Breast epithelium (tissue), 2 donors: ENCODE measurements around a stretch of chr15.

GRCh38 chr15:29568963-29569162 is 1.9 kb downstream of the ENTREP2 start:
- PRO-cap = no peak
- RAMPAGE, long total RNA, 2 experiments = no peak in any of the 2 experiments

DNA sequence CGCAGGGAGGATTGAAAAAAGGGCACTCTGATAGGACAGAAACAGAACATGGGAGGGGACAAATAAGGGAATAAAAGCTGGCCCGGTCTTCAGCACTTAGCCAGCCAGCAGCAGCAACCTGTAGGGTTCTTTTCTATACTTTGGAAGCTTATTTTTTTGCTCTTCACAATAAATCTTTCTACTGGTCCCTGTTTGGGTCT is 115.8 kb upstream of the ENTREP2 start:
- PRO-cap = no peak
- RAMPAGE, long total RNA, 2 experiments = no peak in any of the 2 experiments

DNA sequence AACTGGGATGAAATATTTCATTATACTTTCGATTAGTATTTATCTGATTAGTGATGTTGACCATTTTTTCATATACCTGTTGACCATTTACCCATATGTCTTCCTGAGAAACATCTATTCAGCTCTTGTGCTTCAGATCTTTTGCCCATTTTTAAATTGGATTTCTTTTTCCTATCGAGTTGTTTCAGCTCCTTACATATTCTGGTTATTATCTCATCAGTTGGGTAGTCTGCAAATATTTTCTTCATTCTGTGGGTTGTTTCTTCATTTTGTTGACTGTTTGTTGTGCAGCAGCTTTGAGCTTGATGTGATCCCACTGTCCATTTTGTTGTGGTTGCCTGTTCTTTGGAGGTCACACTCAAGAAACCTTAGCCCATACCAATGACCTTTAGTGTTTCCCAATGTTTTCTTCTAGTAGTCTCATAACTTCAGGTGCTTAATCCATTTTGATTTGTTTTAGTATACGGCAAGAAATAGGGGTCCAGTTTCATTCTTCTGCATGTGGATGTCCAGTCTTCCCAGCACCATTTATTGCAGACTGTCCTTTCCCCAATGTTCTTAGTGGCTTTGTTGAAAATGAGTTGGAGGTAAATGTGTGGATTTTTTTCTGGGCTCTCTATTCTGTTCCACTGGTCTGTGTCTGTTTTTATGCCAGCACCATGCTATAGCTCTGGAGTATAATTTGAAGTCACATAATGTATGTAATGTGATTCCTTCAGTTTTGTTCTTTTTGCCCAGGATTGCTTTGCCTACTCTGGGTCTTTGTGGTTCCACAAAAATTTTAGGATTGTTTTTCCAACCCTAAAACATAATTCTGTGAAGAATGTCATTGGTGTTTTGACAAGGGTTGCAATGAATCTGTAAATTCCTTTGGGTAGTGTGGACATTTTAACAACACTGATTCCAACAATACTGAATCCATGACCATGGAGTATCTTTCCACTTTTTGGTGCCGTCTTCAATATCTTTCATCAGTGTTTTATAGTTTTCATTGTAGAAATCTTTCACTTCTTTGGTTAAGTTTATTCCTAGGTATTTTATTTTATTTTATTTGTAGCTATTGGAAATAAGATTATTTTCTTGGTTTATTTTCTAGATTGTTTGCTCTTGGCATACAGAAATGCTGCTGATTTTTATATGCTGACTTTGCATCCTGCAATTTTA is 30.1 kb downstream of the TJP1 start:
- PRO-cap = no peak
- RAMPAGE, long total RNA, 2 experiments = no peak in any of the 2 experiments

- PRO-cap = no peak
- RAMPAGE, long total RNA, 2 experiments = no peak in any of the 2 experiments
These were observed 21.8 kb downstream of the TJP1 start for GRCh38 chr15:29800386-29801009.

- PRO-cap = no peak
- RAMPAGE, long total RNA, 2 experiments = no peak in any of the 2 experiments
These were observed 1.4 kb downstream of the TJP1 start for GRCh38 chr15:29820833-29821241.

GRCh38 chr15:30677999-30678846 is 74.4 kb downstream of the GOLGA8H start:
- PRO-cap = no peak
- RAMPAGE, long total RNA, 2 experiments = no peak in any of the 2 experiments

DNA sequence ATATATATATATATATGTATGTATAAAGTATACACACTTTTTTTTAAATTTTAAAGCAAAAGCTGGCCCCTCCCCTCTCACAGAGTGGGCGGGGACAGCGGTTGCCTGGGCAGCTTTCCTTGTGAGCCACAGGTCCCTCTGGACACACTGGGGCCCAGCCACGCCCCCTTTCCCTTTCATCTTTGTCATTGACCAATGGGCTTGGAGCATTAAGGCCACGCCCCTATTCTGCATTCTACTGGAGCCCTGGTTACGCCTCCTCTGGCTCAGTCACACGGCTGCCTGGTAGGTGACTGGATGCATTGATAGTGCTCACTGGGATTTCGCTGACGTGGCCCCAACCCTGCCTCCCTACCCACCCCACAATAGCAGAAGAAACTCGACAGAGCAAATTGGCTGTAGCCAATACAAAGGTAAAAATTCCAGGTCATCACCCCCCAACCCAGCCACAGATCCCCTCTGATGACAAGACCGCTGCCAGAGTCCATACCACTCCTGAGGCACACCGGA is 112.5 kb upstream of the FAN1 start:
- PRO-cap = no peak
- RAMPAGE, long total RNA, 2 experiments = no peak in any of the 2 experiments

DNA sequence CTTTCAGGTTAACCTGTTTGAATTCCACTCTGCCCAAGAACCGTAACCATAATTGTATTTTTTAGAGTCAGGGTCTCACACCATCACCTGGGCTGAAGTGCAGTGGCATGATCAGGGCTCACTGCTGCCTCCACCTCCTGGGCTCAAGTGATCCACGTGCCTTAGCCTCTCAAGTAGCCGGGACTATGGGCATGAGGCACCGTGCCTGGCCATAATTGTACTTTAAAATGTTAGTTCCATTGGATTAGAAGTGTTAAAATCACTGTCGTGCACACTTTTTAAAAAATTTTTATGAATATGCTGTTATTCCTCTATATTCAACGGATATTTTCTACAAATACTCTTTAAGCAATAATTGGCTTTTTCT is 1.1 kb upstream of the MTMR10 start:
- PRO-cap = no peak
- RAMPAGE, long total RNA, 2 experiments = no peak in any of the 2 experiments

GRCh38 chr15:31227898-31228782 is 98.5 kb upstream of the KLF13 start:
- PRO-cap = no peak
- RAMPAGE, long total RNA, 2 experiments = no peak in any of the 2 experiments

DNA sequence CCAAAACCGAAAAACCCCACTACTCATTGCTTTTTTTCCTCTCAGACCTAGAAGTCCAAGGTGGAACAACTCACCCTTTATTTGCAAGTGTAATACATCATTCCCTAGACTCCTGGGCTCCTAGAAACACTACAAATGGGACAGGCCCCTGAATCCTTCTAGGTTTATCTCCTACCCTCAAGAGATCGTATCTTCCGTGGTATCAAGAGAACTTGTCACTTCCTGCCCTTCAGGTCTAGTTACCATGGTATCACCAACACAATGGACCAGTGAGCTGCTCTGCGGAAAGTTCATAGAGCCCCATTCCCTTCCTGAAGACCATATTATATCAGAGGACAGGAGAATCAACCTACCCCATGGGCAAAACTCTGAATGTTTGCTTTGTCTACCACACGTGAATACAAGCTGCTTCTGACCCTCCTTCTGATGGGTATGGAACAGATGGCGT is 84.8 kb upstream of the KLF13 start:
- PRO-cap = no peak
- RAMPAGE, long total RNA, 2 experiments = no peak in any of the 2 experiments

DNA sequence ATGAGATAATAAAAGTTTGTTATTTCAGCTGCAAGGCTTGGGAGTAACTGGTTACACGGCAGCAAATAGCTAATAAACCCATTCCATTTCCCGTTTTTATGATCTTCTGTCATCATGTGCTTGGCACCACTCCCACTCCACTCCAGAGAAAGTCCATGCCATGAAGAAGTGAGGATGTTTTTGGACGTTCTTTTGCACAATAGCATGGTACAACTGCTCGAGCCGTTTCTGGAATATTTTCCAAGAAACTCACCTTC is 72.0 kb upstream of the KLF13 start:
- PRO-cap = no peak
- RAMPAGE, long total RNA, 2 experiments = no peak in any of the 2 experiments

DNA sequence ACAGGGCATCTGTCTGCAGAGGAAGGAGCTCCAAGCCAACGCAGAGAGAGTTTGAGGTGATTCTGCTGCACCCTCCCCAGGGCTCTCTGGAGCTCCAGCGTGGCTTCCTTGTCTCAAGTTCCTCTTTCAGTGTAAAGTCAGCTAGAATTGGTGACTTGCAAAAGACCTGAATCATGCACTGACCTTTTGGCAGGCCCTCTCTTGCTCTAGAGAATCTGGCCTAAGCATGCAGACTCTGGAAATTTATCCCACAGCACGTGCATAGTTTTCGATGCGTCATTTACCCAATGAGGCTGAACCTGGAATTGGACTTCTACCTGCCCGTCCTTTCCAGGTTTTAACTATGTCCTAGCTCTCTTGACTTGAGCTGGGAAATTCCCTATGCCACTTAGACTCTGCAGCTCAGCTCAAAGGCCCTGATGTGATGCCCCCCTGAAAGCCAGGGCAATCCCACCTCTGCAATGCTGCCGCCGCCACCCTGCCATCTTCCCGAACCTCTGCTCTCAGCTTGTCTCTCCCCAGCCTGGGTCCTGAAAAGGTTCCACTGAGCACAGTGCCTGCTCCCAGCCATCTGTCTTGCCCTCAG is 63.3 kb upstream of the KLF13 start:
- PRO-cap = no peak
- RAMPAGE, long total RNA, 2 experiments = no peak in any of the 2 experiments

DNA sequence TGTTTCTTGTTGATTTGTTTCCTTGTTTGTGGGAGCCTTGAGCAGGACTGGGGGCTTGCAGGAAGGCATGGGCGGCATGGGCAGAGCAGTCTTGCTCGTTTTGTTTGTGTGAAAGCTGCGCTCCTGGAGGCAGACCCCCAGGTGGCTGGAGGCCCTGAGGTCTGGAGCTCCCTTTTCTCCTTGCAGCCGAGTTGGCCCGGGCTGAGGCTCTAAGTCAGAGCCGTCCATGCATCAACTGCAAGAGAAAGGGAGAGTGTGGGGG is 26.9 kb upstream of the KLF13 start:
- PRO-cap = no peak
- RAMPAGE, long total RNA, 2 experiments = no peak in any of the 2 experiments

GRCh38 chr15:31330770-31331375 is 4.2 kb downstream of the KLF13 start:
- PRO-cap = no peak
- RAMPAGE, long total RNA, 2 experiments = no peak in any of the 2 experiments

DNA sequence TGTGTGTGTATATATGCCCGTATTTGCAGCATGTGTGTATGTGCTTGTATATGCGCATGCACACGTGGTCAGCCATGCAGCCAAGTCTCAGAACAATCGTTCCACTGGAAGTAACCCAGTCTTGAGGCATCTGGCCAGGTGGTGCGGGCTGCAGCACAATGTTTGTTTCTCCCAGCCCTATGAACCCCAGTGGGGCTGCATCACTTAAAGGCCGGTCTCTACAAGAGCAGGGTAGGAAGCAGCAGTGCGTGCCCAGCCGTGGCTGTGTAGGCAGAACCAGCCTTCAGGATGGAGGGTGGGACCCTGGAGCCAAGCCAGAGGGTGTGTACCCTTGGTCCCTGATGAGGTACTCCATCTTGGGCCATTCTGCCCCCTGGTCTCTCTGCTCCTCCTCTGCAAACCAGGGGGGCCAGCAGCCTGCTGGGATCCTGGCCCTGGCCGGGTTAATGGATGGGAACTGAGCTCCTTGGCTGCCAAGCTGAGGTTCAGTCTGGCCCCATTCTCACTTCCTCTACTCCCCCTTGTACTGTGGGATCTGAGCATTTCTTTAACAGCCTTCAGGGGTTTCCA is 11.8 kb downstream of the KLF13 start:
- PRO-cap = no peak
- RAMPAGE, long total RNA, 2 experiments = no peak in any of the 2 experiments

- PRO-cap = no peak
- RAMPAGE, long total RNA, 2 experiments = no peak in any of the 2 experiments
These were observed 25.6 kb downstream of the KLF13 start for GRCh38 chr15:31352111-31352704.

DNA sequence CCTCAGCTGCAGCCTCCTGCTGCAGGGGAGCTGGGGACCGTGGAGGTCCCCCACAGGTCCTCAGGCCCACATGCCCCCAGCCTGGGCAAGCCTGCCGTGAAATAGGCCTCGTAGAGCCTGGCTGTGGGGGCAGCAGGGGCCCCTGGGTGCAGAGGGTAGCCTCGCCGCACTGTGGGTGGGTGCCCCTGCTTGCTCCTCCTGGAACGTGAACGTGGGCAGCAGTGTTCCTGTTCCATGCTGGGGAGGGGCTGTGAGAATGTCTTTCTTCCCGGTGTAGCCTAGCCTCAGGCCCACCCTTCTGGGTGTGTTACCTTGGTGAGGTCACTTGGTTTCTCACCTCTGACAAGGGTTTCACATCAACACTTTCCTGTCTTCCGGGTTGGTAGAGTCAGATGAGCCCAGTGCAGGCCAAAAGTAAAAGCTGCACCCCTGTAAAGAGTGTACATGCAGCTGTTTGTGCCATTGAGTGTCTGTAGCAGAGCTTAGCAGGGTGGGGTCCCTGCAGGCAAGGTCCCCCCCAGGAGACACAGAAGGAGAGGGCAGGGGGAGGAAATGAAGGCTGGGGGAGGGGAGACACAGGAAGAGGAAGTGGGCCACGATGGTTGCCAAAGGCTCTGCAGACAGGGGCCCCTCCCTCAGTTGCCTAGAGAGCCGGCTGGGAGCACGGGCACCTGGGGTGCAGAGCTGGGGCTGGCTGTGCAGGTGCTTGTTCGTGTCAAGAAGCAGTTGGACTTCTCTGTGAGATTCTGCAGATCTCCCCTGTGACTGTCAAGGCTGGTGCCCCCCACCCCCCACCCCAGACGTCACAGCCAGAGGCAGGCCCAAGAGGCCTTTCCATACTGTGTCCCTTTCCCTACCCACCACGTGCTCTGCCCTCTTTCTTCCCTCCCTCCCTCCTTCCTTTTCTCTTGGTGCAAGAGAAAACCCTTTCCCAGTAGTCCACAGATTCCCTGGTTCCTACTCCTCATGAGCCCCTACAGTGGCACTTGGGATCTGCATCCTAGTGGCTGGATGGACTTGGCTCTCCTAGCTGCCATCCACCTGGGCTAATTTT is 34.7 kb downstream of the KLF13 start:
- PRO-cap = no peak
- RAMPAGE, long total RNA, 2 experiments = no peak in any of the 2 experiments

- PRO-cap = no peak
- RAMPAGE, long total RNA, 2 experiments = no peak in any of the 2 experiments
These were observed 35.5 kb downstream of the KLF13 start for GRCh38 chr15:31362086-31362528.

DNA sequence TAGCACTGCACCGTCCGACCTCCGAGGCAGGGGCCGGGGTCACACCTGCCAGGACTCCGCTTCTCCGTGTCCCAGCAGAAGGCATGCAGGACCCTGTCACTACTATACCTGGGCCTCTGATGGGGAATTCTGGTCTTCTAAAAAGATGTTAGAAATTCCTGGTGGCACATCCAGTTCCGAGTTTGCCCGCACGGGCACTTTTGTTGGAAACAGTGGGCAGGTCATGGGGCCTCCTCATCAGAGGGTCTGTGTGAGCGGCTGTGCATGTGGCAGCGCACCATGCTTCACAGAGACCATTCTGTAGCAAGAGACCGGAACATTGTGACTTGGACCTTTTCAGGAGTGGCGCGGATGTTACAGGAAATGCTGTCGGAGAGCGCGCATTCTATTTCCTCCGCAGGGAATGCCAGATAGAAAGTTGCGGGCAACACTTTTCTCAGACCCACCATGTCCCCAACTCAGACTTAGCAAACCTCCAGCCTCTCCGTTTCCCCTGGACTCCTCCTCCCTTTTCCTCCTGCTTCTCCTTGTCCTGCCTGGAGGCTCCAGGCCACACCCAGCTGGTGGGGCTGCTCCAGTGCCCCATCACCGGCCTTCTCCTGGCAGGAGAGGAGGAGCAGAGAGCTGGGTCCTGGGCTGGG is 46.5 kb downstream of the KLF13 start:
- PRO-cap = no peak
- RAMPAGE, long total RNA, 2 experiments = no peak in any of the 2 experiments

GRCh38 chr15:31375330-31375780 is 48.7 kb downstream of the KLF13 start:
- PRO-cap = no peak
- RAMPAGE, long total RNA, 2 experiments = start-site peak on the plus strand in 1 of 2 experiments, at chr15:31375446-31375556 at its widest, 12 reads per replicate